NCI-H460 (cell line): ENCODE data around the genes CORO7 and C16orf96.

GRCh38 chr16:3642352-3643172 lies 11.9 kb upstream of the DNASE1 start:
RAMPAGE:
- cytosol, long total RNA: no peak
- long total RNA: no peak
- nucleus, long total RNA: no peak

RAMPAGE:
- cytosol, long total RNA: no peak
- long total RNA: no peak
- nucleus, long total RNA: no peak
Observed at GRCh38 chr16:3645219-3645796, 9.2 kb upstream of the DNASE1 start.

GRCh38 chr16:3655591-3656491 lies 1.4 kb downstream of the DNASE1 start:
RAMPAGE:
- cytosol, long total RNA: no peak
- long total RNA: no peak
- nucleus, long total RNA: no peak

DNA sequence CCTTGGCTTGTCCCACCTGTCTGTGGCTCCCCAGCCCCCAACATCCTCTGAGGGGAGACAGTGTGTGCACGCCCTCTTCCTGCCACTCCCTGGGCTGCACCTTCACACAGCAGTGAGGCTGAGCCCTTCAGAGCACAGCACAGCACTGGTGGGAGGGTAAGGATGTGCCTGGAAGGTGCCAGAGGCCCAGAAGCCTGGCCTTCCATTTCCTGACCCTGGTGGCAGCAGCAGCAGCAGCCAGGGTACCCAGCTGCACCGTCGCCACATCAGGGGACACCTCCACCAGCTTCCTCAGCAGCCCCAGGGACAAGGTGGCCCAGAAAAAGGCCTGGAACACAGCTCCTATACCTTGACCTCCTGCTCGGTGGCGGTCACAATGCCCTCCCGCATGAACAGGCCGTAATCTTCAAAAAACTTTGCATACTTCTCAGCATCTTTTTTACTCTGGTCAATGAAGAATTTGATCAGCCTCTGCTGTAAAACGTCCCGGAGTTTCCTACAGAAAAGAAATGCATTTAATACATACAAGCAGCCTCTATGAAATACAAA lies 11.2 kb downstream of the DNASE1 start:
RAMPAGE:
- cytosol, long total RNA: no peak
- long total RNA: no peak
- nucleus, long total RNA: no peak

DNA sequence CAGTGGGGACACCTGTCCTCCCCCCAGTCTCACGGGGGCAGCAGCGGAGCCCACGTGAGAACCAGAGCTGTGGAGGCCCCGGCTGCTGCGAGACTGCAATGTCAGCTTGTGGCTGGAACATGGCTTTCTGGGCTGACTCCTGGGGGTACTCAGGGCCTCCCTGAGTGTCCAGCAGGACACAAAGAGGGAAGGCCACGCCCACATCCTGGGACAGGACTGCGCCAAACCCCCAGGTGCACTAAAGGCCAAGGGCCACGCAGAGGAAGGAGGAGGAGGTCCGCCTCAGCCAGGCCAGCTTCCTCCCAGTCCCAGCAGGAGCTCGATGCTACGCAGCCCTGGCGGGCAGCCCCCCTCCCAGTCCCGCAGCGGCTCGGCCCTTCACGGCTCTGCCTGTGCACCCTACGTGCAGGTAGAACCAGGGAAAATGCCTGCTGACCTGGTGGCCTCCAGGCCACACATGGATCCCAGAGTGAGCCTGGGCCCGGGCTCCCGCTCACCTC lies 21.1 kb downstream of the DNASE1 start:
RAMPAGE:
- cytosol, long total RNA: no peak
- long total RNA: no peak
- nucleus, long total RNA: no peak

DNA sequence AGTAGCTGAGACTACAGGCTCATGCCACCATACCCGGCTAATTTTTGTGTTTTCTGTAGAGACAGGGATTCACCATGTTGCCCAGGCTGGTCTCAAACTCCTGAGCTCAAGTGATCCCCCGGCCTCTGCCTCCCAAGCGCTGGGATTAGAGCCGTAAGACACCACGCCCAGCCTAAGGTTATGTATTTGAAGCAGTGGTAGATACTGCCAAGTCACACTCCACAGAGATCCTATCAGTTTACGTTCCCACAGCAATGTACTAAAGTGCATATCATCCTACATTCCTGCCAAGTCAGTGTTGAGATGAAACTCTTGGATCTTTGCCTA lies 20.5 kb downstream of the TRAP1 start:
RAMPAGE:
- cytosol, long total RNA: no peak
- long total RNA: no peak
- nucleus, long total RNA: no peak

GRCh38 chr16:4218132-4218865 lies 23.6 kb downstream of the SRL start:
RAMPAGE:
- cytosol, long total RNA: no peak
- long total RNA: no peak
- nucleus, long total RNA: no peak

DNA sequence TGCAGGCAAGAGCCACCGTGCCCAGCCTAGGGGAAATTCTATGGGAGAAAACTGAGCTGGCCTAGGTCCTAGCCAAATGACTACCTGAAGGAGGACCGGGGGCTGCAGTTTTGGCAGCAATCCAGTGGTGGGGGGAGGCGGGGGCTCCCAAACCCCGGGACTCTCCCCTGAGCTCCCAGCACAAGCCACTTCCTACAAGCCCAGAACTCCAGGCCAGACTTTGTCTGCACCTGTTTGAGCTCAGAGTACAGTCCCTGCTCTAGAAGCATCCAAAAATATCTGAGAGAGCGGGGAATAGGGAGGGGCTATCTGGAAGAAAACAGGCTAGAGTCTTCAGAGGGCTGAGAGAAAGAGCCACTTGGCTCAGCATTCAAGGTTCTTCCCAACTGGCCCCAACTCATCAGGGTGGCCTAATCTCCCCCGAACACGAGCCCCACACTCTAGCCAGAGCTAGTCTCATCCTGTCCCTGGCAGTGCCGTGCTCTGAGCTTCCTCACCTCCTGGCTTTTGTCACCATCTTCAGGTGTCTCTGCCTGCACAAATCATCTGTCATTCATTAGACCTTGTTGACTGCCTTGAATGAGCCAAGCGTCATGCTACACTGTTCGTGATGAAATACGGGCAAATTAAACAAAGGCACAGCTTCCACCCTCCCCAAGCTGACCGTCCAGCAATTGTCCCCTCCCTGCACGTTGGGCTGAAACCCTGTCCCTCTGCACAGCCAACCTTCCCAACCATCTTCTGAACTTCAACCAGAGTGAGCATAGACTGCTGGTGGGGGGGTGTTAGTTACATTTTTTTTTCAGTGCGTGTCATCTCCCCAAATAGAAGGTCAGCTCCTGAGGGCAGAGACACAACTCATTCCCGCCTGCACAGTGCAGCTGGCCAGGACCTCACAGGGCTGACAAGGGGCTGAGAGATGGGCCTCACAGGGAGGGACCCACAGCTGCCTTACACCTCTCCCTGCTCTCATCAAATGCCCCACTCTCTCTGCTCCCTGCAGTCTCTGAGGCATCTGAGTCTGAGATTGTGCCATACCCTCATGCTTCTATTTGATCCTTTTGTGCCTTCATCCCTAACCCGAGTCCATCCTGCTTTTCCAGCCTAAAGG lies 8.7 kb downstream of the SRL start:
RAMPAGE:
- cytosol, long total RNA: no peak
- long total RNA: no peak
- nucleus, long total RNA: no peak

DNA sequence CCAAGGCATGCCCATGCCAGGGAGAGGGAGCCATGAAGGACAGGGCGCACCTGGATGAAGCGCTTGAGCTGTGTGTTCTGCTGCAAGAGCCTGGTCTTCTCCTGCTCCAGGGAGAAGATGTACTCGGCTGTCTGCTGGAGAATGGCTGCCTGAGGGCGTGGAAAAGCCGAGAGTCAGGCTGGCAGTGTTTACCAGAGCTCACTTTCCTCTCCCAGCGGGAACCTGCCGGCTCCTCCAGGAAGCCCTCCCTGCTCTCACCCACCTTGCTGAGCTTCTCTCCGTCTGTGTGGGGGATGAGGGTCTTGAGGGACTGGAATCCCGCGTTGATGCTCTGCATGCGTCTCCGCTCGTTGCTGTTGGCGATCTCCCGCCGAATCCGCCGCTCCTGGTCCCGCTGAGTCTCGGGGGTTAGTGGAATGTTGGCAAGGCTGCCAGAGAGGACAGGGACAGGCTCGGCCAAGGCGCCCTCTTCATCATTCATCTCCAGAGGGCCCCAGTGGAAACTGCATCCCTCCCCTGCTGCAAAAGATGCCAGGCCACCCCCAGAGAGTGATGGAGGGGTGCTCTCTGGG lies 10.5 kb downstream of the TFAP4 start:
RAMPAGE:
- cytosol, long total RNA: no peak
- long total RNA: no peak
- nucleus, long total RNA: no peak

DNA sequence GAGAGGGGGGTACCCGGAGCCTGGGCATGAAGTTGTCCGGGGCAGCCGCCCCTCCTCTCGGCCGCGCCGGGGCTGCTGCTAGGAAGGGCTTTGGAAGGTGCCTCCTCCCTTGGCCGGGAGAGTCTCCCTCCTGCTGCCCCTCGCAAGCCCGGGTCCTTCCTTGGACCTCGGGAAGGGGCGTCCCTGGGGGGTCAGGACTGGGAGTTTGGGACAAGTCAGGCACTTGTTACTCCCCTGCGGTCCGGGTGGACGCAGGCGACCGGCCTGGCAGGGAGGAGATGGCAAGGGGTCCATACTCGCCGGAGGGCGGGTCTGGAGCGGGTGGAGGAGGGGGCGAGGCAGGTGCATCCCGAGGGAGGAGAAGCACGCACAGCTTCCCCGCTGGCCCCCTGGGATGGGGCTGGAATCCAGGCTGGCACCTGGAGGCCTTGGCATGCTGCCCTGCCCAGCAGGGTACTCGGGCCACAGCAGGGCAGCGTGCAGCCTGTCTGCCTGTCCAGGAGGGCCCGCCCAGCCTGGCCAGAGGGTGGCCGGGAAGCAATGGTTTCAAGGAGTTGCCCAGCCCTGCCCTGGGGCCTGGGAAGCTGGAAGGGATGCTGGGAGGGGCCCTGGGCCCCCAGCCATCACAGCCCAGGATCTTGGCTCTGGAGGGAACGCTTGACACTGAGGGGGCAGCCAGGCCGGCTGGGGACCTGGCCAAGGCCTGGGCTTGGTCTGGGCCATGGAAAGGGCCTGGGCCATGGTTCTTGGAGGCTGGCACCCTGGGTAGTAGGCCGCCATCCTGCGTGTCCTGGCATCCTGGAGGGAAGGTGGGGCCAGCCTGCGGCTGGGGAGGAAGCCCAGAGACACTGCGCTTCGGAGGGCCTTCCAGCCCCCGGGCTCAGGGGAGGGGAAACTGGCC lies 984 bp downstream of the GLIS2 start:
RAMPAGE:
- cytosol, long total RNA: no peak
- long total RNA: no peak
- nucleus, long total RNA: no peak

GRCh38 chr16:4366592-4366852 lies 5.1 kb upstream of the VASN start:
RAMPAGE:
- cytosol, long total RNA: no peak
- long total RNA: no peak
- nucleus, long total RNA: no peak

DNA sequence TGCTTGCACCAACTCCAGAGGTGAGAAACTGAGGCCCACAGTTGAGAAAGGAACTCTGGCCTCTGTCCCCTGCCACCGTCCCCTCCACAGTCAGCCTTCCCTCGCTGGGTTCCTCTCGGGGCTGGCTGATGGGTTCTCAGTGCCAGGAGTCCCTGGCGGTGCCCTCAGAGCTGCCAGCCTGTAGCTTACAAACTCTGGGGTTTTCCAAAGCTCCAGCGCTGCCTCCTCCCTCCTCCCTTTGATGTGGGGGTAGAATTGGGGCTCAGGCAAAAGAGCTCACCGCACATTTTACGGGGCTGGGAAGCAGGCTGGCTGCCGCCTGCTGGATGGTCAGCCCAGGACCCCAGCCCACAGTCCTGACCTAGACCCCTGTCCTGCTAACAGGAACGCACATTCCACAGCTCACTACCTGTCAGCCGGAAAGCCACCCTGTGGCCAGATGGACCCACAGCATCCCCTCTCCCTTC lies 5.9 kb downstream of the VASN start:
RAMPAGE:
- cytosol, long total RNA: no peak
- long total RNA: no peak
- nucleus, long total RNA: no peak

DNA sequence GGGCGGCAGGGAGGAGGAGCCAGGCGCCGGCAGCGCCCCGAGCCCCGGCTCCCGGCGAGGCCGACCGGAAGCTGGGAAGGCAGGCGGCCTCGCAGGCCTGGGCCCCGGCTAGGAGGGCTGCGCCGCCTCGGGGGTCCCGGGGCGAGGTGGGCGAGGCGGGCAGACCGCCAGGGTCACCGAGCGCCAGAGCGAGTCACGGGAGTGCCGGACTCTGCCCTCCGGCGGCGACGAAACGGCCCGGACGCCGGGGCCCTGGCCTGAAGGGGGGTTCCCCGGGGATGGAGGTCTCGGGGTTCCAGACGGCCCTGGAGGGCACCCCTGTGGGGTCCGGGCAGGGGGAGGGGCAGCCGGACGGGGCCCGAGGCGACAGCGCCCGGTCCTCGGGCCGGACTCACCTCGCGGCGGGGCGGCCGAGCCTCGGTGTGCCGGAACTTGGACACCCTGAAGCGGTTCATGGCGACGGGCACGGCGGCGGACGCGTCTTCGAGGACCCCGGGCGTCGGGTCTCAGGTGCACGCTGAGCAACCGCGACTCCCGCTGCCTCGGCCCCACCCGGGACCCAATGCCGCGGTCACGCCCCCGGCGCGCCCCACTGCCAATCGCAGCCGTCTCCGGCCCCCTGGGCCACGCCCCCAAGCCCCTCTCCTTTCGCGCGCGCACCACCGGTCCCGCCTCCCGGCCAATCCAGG lies at the start of gene CORO7:
Gene CORO7, minus strand, starts transcription at position 533 of the 689 bp plus-strand sequence.
RAMPAGE:
- cytosol, long total RNA: no peak
- long total RNA: no peak
- nucleus, long total RNA: no peak

GRCh38 chr16:4500290-4500618 lies 24.1 kb downstream of the HMOX2 start:
RAMPAGE:
- cytosol, long total RNA: no peak
- long total RNA: no peak
- nucleus, long total RNA: no peak

GRCh38 chr16:4507814-4508391 lies 30.7 kb downstream of the CDIP1 start:
RAMPAGE:
- cytosol, long total RNA: no peak
- long total RNA: no peak
- nucleus, long total RNA: no peak

DNA sequence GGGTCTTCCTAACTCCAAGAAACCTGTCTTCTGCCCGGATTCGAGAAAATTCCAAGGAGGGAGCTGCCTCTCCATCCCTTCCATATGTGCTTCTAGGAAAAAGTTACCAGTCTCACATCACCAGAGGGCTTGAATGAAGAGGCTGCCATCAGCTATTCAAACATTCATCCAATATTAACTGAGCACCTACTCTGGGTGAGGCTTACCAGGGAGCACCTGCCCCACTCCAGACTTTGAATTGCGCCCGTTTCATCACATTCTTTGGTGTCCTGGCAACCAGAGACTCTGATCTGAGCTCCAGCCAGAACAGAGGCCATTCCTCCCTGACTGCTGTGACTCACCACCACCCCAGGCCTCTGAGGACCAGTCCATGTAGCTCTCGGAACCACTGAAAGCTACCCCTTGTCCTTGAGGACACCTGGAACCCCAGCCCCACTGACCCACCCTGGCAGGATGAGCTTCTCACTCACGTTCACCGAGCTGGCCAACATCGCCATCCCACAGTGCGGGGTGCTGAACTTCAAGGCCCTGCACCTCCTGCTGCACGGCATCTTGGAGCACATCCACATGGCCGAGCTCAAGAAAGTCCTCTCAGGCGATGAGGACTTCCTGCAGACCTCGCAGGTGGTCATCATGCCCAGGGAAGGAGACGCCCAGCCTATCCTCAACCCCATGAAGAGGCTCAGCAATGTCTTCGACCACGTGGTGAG lies at the start of gene C16orf96:
Gene C16orf96, plus strand, starts transcription at position 304 of the 710 bp plus-strand sequence.
RAMPAGE:
- cytosol, long total RNA: no peak
- long total RNA: no peak
- nucleus, long total RNA: no peak

GRCh38 chr16:4624232-4624703 lies 358 bp upstream of the MGRN1 start:
RAMPAGE:
- cytosol, long total RNA: no peak
- long total RNA: no peak
- nucleus, long total RNA: no peak

RAMPAGE:
- cytosol, long total RNA: no peak
- long total RNA: no peak
- nucleus, long total RNA: no peak
Observed at GRCh38 chr16:4626092-4626671, 1.6 kb downstream of the MGRN1 start.

DNA sequence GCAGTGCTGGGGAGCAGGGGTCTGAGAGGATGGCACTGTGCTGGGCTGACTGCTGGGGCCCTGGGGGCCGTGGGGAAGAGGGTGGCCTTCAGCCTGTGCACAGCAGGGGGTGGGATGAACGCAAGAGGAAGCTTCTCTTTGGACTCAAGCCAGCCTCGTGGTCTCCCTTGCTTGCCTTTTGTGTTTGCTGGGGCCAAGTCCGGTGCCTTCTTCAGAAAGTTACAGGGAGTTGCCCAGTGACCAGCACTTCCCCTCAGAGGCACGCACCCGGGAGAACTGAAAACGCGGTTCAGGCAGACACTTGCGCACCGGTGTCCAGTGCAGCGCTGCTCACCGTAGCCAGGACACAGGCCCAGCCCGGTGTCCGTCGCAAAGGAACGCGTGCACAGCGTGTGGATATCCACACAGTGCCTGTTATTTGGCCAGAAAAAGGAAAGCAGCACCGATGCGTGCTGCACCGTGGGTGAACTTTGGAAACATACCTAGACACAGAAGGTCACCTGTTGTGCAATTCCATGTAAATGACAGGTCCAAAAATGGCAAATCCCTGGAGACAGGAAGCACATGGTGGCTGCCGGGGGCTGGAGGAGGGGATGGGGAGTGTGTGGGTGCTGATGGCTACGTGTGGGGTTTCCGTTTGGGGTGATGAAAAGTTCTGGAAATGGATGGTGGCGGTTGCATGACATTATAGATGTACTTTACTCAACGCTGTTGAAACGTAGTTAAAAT lies 29.4 kb upstream of the NUDT16L1 start:
RAMPAGE:
- cytosol, long total RNA: no peak
- long total RNA: no peak
- nucleus, long total RNA: no peak

GRCh38 chr16:4668276-4668912 lies 25.0 kb upstream of the NUDT16L1 start:
RAMPAGE:
- cytosol, long total RNA: no peak
- long total RNA: no peak
- nucleus, long total RNA: no peak